Airway epithelial cell (primary cell): Measurements from ENCODE around the gene HTT.

- RAMPAGE, long total RNA = no peak
Measured at GRCh38 chr4:2696195-2696888, 59.8 kb downstream of the TNIP2 start.

DNA sequence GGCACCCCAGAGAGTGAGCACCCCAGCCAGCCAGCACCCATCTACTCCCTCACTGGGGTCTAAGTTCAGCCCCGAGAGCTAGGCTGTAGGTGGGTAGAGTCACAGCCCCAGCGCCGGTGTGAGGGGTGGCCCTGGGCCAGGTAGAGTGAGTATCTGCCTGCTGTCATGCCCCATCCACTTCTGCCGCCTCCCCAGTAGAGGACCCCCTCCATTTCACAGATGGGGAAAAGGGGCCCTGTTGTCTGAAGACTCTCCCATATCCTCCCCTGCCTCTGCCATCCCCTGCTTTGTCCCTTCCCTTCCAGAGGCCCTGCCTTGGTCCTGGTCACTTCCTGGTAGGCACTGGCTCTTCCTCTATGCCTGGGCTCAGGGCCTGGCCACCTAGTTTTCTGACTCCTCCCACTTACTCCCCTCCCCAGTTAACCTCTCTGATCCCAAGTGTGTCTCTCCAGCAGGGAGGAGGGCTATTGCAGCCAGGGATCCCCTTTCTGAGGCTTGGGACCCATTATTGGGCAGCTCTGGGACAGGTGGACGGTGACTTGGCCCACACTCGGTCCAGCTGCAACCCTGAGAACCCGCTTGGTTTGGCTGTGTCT is 1.5 kb upstream of the SH3BP2 start:
- RAMPAGE, long total RNA = no peak

- RAMPAGE, long total RNA = no peak
Measured at GRCh38 chr4:2795373-2795961, 2.6 kb downstream of the SH3BP2 start.

DNA sequence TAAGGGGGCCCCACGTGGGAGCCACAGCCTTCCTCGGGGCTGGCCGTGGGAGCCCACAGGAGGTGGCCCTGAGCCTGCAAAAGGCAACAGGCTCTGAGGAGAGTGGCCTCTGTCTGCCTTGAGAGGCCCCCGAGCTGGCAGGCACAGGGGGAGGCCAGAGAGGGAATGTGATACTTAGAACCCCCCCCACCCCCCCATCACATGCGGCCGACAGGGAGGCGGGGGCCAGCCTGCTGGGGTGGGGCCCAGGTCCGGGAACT is 19.6 kb downstream of the SH3BP2 start:
- RAMPAGE, long total RNA = no peak

DNA sequence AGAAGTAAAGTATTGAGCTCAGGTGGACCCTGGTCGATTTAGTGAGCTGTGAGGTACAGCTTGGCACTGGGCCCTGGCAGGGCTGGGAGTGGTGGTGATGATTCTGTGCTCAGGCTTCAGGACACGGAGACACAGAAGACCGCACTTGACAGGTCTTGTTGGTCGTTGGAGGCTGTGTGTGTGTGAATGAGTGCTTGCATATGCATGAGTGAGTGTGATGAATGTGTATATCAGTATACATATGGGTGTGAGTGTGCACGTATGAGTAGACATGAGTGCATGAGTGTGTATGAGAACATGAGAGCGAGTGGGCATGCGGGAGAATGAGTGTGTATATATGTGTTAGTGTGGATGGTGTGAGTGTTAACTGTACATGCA is 20.6 kb downstream of the SH3BP2 start:
- RAMPAGE, long total RNA = no peak

DNA sequence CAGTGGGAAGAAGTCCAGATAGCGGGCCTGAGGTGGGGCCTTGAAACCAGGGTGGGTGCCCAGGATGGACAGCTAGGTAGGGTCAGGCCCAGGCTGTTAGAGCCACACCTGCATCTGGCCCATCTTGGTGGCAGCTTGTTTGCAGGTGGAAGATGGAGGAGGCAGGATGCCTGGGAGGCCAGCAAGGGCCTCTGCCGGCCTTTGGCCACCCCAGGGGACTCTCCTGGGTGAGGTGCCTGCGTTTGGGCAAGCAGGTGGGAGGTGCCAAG is 24.5 kb downstream of the SH3BP2 start:
- RAMPAGE, long total RNA = no peak

- RAMPAGE, long total RNA = no peak
Measured at GRCh38 chr4:3074290-3074794, at the start of gene HTT. HTT (plus strand) TSS chr4:3074681.

GRCh38 chr4:3108444-3108759 is 33.9 kb downstream of the HTT start:
- RAMPAGE, long total RNA = no peak

DNA sequence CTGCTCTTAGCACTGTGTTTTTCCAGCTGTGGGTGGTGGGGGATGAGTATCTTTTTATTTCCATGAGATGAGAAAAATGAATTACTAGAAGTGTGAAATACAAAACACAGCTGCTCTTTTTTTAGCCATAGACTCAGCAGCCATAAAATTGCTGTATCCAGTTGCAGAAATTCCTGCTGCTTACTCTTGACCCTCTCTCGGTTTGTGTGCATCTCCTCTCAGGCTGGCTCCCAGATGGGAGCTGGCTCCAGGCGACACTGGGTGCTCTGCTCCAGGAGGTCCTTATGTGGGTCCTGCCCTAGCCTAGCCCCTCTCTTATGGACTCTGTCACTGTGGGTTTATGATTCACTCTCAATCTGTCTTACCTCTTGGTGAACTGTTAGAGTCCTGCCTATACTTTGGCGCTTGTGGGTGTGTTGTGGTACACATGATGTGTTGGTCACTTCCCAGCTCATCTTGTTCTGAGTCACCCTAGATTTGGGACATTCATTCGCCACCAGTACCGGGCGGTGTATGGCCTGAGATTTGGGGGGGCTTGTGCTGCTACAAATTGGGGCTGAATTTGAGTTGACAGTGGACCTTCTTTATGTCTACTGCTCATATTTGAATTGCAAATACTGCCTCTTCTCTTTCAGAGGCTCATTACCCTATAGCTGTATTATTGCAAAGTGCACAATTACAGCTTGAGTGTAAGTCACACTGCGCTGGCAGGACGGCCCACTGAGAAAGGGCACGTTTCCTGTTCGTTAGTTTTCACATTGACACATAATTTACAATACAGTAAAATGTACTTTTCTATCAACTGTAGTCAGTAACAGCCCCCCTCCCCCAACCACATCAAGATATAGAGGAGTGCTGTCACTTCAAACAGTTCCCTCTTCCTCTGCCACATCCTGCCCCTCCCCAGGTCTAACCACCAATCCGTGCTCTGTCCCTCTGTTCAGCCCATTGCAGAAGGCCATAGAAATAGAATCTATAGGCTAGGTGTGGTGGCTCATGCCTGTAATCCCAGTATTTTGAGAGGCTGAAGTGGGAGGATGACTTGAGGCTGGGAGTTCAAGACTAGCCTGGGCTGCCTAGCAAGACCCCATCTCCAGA is 46.9 kb upstream of the MSANTD1 start:
- RAMPAGE, long total RNA = no peak

DNA sequence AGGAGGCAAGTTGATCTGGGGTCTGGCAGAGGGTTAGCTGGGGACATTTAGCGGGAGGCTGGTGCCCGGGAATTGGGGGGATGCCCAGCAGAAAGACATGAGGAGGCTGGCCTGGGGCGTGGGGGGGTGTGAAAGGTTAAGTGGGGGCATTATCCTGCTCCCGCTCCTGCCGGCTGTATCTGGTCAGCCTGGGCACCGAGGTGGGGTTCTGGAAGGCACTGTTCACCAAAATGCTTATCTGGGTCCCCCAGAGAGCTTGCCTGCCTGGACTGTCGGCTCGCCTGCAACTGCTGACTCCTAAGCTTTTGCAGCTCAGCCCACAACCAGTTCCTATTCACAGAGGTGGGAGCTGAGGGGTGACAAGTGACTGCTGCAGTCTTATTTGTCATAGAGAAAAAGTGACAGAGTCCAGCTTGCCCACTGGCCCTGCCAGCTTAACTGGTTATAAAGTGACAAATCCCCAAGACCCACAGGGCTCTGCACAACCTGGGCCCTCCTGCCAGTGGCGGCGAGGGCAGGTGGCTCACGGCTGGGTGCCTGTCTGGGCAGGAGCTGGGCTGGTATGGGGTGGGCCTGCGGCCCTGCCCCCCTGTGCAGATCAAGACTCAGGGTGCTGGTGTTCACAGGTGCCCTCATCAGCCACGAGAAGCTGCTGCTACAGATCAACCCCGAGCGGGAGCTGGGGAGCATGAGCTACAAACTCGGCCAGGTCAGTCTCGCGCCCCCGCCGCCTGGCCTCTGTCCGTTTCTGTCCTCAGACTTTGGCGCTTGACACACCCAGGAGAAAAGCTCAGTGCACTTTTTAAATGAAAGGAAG is 23.7 kb upstream of the MSANTD1 start:
- RAMPAGE, long total RNA = no peak

GRCh38 chr4:3291534-3291955 is 1.3 kb upstream of the RGS12 start:
- RAMPAGE, long total RNA = no peak

DNA sequence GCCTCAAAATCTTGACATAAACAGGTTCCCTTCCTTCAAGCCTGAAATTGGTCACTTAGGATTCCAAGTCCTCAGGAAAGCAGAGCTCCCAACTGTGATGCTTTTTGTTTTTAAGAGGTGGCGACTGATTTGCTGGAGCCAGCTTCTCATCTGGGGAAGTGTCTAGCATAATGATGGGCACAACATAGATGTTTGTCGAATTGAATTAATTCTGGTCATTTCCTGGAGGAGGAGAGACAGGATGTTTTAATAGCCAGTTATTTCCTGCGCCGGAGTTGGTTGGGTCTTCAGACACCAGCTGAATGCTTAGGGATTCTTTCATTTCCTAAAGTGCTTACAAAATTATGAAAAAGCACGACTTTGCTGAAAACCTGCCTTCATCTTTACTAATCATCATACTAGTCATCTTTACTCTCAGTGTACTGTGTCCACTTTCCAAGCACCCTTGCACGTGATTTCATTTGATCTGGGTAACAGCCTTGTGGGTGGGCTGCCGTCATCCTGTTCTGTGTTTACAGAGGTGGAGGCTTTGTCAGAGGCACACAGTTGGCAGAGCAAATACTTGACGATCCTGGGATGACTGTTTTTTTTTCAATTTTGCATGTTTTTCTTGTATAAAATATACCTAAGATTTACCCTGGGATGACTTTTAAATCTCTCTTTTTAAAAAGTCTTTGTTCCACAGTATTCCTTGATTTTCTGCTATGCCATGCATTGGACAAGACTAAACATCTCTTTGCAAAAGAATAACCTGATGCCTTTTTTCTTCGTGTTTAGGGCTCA is 49.5 kb downstream of the RGS12 start:
- RAMPAGE, long total RNA = no peak

- RAMPAGE, long total RNA = no peak
Measured at GRCh38 chr4:3369626-3370559, 71.9 kb upstream of the HGFAC start.

- RAMPAGE, long total RNA = no peak
Measured at GRCh38 chr4:3384817-3385230, 56.9 kb upstream of the HGFAC start.

DNA sequence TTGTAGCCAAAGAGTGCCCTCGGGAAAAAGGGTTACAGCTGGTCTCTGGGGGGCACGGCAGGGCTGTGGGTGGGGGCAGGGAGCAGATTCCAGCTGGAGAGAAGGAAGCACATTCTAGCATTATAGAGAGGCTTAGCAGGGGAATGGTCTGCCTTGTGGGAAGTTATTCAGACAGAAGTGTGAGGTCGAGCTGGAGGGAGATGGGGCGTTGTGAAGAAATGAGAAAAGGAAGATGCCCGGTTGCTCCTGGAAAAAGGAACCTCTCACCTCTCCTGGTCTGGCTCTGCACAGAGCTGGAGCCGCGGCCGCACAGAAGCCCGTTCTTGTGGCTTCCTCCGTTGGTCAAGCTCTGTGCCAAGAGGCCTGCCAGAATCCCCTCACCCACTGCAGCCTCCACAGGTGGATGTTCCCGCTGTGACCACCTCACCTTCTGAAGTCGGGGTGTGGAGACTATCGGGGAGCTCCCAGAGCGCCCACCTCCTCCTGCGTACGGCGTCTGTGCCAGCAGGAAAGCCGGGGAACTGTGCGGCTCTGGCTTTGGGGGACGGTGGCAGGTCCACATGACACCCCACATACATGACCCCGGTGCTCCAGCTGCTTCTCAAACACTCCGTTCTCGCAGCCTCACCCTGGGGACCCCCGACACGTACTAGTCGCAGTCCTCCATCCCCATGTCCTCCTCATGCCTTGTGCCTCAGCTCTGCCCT is 52.4 kb upstream of the HGFAC start:
- RAMPAGE, long total RNA = no peak

DNA sequence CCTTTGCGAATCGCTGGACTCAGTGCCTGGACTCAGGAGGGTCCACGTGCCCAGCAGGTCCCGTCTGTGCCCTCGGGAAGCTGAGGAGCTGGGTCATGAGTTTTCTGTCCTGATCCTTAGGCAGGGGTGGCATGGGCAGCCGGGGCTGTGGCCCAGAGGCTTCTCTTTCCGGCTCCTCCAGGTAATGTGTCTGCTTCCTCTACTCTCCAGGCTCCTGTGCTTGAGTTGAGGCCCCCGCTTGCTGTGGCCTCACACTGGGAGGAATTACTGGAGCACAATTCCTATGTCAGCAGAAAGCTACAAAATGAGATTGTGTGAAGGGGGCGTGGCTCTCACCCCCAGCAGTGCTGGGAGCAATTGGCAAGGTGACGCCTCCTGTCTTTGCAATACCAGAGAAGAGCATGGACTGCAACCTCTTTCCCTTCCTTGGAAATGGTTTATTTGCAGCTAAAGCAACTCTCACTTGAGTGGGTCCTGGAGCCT is 33.1 kb upstream of the HGFAC start:
- RAMPAGE, long total RNA = no peak

DNA sequence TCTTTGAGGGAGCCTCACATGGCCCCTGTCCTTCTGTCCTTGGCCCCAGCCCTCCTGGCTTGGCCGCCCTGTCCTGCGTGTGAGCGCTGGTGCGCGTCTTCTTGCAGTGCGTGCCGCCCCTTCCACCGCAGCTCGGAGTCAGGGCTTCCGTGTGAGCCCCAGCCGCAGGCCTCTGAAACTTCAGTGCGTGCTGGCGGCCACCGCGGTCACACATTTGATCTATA is 30.1 kb upstream of the HGFAC start:
- RAMPAGE, long total RNA = no peak

DNA sequence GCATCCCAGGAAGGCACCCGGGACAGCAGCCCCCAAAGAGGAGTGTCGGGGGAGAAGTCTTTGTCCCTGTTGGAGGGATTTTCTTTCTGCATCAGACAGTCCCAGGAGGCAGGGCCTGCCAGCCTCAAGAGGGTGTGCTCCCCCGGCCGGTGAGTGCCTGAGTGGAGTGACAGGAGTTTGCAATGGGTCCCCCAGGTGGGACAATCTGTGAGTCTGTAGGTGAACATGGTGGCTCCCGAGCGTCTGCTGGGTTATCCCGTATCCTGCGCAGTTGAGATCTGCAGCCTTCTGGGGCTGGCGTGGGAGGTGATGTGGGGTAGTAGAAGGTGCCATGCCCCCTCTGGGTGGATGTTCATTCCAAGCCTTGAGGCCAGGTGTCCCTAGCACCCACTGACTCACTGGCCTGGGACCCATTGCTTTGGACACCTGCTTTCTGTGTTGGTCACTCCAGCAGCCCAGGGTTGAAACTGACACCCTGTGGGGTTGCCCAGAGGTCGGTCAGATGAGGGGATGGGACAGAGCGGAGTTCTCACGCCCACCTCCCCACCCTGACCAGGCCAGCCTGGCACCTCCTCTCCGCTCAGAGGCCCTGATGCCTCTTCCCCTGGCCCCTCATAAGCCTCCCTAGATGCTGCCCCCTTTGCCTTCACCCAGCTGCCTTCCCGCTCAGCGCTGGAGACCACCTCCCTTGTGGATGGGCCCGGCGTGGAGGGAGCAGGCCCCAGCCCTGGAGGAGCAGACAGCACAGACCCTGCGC is 1.8 kb downstream of the DOK7 start:
- RAMPAGE, long total RNA = no peak

- RAMPAGE, long total RNA = no peak
Measured at GRCh38 chr4:3677825-3678088, 88.4 kb upstream of the ADRA2C start.

- RAMPAGE, long total RNA = no peak
Measured at GRCh38 chr4:3744029-3744700, 22.0 kb upstream of the ADRA2C start.